Neuron (in vitro differentiated cells): ENCODE measurements around the genes THAP6 and G3BP2.

DNA sequence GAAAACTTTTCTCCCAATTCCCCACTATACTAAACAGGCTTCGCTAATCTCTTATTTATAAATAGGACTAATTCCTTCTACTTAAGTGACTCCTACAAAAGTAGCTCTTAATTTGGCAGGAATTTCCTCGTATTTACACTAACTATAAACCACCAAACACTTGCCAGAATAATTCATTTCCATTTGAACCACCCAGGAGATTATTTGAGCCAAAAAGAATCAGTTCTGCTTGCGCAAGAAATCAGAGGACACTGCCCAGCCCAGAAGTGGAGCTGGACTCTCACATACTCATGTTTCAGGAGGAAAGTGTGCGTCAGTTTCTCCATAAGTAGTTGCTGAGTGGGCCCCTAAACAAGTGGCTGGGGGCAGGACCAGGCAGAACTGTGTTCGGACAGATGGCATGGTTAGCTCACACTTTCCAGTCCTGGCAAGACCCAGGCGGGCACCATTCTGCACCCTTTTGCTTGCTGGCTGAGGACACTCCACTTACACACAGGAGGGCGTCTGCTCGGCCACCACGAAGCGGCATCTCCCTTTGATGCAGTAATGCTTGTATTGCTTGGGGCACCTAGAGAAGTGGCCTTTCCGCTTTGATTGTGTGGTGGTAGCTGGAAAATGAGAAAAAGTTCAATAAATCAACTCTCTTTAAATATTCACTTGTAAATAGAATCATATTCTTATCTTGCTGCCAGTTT, 38.8 kb downstream of the BTC start:
- PRO-cap = no peak

- PRO-cap = no peak
Observed at GRCh38 chr4:74941235-74941667, 8.3 kb downstream of the PARM1 start.

- PRO-cap = no peak
Observed at GRCh38 chr4:75513647-75514144, 507 bp downstream of the RCHY1 start.

- PRO-cap = bidirectional peak, plus-strand start at chr4:75514473, minus-strand start at chr4:75514293; bidirectional peak, plus-strand start at chr4:75514743, minus-strand start at chr4:75514685; bidirectional peak, plus-strand start at chr4:75515140, minus-strand start at chr4:75515088
Observed at GRCh38 chr4:75514145-75515267, at the start of gene THAP6. Gene THAP6, plus strand, starts transcription at chr4:75514473.

- PRO-cap = bidirectional peak, plus-strand start at chr4:75673216, minus-strand start at chr4:75673387; bidirectional peak, plus-strand start at chr4:75673662, minus-strand start at chr4:75673592
Observed at GRCh38 chr4:75673003-75674016, at the start of gene G3BP2. Gene G3BP2, minus strand, starts transcription at chr4:75673411.

DNA sequence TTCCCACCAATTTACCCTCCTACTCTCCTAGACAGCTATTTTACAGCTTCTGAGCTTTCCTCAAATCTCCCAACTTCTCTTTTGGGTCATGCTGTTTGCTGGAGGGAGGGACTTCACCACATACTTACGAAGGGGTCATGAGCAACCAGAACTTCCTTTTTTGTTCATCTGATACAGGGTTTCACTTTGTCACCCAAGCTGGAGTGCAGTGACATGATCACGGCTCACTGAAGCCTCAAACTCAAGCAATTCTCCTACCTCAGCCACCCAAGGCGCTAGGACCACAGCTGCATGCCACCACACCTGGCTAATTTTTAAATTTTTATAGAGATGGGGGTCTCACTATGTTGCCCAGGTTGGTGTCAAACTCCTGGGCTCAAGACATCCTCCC, 25.3 kb upstream of the G3BP2 start:
- PRO-cap = no peak

GRCh38 chr4:75919891-75920315, 17.7 kb upstream of the PPEF2 start:
- PRO-cap = no peak

DNA sequence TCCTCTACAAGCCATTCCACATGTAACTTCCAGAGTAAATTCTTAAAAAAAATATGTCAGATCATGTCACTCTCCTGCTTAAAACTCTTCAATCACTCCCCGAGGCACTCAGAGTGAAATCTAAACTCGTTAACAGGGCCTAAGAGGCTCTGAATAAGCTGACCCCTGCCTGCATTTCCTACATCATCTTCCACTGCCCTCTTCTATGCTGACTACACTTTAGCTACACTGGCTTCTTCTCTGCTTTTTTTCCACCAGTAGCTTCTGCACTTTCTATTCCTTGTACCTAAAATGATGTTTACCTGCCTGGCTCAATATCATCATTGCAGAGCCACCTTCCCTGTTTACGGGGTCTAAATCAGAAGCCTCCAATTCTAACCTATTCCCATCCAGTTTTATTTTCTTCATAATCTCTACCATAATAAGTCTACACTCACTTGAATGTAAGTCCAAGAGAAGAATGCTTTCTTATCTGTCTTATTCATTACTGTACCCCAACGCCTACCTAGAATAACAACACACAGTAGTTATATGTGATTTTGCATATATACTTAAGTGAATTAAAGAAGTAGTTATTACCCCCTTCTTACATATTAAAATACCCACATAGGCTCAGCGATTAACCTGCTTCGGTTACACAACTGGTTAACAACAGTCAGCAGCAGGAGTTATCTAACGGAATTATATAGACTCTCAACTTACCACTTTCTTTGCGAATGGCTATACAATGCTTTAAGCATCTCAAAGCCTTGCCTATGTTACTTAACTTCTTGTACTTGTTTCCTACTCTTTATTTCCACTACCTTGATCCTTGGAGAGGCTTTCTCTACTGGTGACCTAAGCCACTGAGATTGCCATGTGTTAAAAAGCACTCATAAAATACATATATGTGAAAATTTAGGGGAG, 1.5 kb downstream of the SDAD1 start:
- PRO-cap = no peak

DNA sequence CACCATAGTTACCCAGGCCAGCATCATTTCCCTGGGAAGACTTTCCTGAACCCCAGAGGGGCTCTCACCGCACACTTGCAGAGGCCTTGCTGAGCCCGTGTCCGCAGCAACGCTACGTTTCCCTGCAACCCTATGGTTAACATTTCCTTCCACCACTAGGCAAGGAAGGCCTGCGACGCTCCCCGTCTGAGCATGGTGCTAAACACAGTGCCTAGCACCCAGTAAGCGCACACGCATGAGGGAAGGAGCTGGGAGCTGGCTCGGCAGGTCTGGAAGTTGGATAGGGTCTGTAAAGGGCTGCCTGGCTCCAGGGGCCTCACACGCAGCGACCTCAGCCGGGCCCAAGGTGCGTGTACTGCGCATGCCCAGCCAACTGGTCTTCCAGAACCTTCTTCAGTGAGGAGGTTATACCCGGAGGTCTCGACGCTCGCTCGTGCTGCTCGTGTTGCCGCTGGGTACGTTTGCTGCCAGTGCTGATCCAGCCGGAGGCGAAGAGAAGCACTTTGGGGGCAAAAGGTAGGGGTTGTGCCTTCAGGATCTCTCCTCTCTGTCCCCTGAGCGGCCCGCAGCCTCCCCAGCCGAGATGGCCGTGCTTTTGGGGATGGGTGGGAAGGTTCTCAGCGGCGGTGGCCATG, 3.6 kb upstream of the CXCL9 start:
- PRO-cap = no peak

GRCh38 chr4:76087250-76087522, 12.7 kb downstream of the ART3 start:
- PRO-cap = unidirectional peak, minus-strand start at chr4:76087325

DNA sequence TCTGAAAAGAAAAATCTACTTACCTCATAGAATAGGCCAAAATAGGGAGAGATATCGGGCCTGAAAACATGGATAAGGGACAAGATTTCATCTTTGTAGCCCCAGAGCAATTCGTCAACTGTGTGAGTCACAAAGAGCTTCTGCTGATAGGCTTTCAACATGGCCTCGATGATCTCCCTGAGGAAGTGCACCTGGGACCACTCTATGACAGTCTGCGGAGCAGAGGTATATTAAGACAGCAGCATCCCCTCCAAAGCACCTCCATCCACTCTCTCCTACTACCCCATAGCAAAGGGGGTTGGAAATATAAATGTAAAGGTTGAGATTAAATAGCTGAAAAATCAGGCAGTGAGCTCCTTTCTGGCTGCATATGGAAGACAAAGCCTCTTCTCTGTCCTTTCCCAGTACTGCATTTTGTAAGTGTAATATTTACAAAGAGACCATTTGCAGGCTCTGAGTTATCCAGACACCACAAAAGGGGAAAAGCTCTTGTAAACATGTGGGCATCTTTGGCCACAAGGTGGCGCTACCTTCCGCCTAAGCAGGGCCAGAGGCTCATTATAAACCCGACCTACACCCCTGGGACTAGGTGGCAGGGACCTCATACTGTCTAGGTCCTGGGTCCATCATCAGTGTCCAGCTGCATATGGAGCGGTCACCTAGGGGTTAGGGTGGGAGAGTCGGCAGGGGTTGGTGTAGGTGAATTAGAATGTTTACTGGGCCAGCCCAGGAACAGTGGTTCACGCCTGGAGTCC, 31.5 kb upstream of the NUP54 start:
- PRO-cap = no peak

DNA sequence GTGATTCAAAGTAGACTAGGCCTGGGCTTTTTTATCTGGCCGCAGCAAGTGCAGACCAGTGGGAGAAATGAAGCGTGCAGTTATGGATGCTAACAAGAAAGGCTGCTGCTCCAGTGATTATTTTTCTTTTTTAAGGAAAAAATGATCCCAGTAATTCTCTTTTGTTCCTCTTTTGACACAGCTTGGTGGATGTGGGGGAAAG, 1.3 kb downstream of the SCARB2 start:
- PRO-cap = no peak

GRCh38 chr4:76601768-76602173, 166.7 kb downstream of the SHROOM3 start:
- PRO-cap = no peak

GRCh38 chr4:76621003-76621534, 186.0 kb downstream of the SHROOM3 start:
- PRO-cap = no peak

- PRO-cap = no peak
Observed at GRCh38 chr4:76689891-76690250, 208.1 kb downstream of the SOWAHB start.

- PRO-cap = no peak
Observed at GRCh38 chr4:76690251-76690738, 207.6 kb downstream of the SOWAHB start.

DNA sequence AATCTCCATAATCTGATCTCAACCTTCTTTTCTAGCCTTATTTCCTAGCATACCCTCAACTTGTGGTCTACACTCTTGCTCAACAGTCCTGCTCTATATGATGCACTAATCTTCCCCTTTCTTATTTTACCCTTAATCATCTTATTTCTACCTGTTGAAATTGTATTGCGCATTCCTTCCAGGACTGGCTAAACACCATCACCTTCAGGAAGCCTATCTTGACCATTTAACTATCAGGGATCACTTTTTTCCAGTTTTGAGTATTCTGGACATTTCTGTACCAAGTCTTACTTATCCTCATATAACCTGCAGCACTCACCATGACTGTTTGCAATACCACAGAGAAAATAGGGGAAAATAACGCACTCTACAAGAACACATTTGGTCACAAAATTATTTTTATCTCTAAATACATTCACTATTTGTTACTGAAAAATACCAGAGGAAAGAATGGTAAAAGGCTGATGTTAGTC, 25.7 kb downstream of the CCNI start:
- PRO-cap = no peak

GRCh38 chr4:77154575-77155510, 2.2 kb upstream of the CCNG2 start:
- PRO-cap = no peak

- PRO-cap = no peak
Observed at GRCh38 chr4:77710937-77711674, 105.5 kb downstream of the CXCL13 start.

GRCh38 chr4:77853124-77853574, 9.5 kb upstream of the MRPL1 start:
- PRO-cap = no peak